Pulmonary lymph node (tissue), 1 donor: ENCODE measurements around a stretch of chr17.

DNA sequence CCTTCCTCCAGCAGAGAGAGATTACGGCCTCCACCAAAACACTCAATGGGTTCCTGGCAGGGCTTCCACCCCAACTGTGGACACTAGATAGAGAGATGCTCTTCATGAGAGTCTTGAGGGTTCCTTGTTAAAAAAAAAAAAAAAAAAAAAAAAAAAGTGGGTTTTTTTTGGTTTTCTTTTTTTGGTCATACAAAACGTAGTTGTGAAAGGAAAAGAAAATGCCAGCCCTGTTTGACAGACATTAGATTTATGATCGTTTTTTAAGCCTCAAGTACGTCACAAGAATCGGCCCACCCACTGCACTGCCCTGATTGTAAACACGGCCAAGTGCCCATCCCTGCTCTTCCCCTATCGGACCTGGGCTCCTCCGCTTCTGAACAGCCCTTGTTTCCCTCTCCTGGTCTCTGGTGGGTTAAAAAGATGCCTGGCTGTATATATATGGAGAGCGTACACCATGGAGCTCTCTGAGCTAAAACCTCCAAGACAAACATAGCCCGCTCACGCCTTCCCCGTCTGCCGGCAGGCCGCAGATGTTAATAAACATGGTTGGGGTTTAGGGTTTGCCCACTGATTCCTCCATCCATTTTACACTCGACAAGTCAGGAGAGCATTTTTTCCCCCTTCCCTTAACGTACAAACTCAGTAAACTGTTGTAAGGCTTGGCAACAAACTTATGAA, 325.7 kb downstream of the SOX9 start:
- PRO-cap, result no peak

DNA sequence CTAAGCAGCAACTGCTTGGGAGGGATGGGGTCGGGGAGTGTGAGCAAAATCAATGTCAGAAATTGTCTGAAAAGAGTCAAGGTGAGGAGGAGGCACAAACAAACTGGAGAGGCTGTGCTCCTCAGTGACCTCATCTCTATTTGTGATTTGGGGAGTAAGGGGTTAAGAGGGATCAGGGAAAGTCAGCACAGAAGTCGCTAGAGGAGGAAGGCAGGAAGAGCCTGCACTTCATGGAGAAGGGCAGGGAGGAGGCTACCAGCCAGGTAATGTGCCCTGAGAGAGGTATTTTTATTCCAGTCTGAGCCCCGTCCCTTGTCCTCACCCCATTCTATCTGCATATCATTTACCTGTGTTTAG, 332.2 kb downstream of the SOX9 start:
- PRO-cap, result no peak

DNA sequence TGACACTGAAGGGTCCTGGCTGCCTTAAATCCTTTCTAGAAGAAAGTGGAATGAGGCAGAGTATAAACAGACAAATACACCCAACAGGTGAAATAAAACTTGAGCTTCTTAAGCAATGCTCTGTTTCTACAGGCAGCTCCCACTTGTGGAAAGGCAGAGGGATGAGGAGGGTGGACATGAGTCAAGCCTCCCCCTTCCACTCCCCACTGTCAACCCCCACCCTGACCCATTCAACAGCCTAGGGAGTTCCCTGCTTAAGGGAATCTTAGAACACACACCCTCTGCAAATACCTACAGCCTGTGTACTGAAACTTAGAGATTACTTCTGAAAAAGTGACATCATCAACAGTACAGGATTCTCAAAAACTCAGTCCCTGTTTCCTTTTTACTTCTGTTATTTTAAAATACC, 345.3 kb downstream of the SOX9 start:
- PRO-cap, result no peak

DNA sequence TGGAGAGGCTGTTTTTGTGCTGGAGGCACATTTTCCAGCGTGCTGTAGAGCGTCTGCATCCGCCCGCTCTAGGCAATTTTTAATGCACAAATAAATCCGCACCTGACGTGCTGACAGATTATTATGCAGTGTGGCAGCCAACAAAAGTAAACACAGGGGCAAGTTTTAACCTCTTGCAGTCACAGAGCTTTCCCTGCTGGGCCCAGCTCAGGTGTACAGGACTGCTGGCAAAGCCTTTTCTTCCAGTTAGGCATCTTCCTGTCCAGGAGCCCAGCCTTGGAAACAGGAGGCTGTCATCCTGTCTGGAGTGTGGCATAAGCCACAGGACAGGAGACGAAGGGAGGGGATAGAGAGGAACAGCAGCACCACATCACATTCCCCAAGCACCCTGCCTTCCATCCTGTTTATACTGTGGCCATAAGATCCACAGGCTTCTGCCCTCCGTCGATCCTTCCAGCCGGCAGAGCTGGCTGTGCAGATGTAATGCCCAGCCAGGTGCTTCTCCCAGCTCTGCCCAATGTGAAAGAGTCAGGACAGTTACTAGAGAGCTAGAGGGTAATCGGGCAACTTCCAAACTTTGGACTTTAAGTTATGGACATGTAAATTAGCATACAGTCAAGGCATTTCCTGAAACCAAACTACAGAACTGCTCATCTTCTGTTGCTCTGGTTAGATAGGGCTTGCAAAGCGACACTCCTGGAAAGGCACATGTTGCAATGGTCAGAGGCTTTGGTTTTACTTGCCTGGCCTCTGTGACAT, 368.4 kb downstream of the SOX9 start:
- PRO-cap, result no peak

GRCh38 chr17:72528207-72528863, 407.5 kb downstream of the SOX9 start:
- PRO-cap, result no peak

DNA sequence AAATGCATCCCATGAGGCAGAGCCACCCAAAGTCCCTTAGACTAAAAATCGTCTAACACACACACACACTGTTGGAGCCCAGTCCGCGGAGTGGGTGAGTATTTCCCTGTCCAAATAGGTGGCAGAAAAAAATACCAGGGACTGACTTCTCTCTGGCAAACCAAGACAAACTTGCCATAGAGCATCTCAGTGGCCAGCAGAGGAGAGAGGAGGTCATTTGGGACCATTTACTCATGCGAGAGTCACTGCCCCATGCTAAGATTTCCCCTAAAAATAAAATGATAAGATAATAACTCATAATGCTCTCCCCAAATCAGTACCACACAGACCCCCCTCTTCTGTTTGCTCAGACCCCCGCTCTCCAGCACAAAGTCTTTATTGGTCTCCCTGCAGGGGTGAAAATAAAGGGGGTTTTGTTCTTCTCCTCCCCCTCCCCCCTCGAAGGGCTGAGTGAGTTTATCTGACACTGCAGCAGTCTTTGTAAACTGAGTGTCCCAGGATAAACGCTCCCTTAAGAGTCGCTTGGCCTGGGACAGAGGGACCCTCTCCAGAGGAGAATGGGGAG, 455.2 kb downstream of the SOX9 start:
- PRO-cap, result no peak

- PRO-cap, result no peak
Measured at GRCh38 chr17:72591178-72592020, 470.6 kb downstream of the SOX9 start.

- PRO-cap, result no peak
Measured at GRCh38 chr17:72632059-72632916, 460.2 kb downstream of the SLC39A11 start.

- PRO-cap, result no peak
Measured at GRCh38 chr17:72683945-72684601, 408.4 kb downstream of the SLC39A11 start.

GRCh38 chr17:72772037-72772713, 320.3 kb downstream of the SLC39A11 start:
- PRO-cap, result no peak

GRCh38 chr17:72794807-72795065, 297.8 kb downstream of the SLC39A11 start:
- PRO-cap, result no peak

GRCh38 chr17:72982645-72983133, 109.8 kb downstream of the SLC39A11 start:
- PRO-cap, result no peak

- PRO-cap, result no peak
Measured at GRCh38 chr17:73165958-73166691, 1.3 kb downstream of the SSTR2 start.

- PRO-cap, result unidirectional peak, plus-strand start at chr17:73191700
Measured at GRCh38 chr17:73191514-73191837, 1.4 kb upstream of the COG1 start.

DNA sequence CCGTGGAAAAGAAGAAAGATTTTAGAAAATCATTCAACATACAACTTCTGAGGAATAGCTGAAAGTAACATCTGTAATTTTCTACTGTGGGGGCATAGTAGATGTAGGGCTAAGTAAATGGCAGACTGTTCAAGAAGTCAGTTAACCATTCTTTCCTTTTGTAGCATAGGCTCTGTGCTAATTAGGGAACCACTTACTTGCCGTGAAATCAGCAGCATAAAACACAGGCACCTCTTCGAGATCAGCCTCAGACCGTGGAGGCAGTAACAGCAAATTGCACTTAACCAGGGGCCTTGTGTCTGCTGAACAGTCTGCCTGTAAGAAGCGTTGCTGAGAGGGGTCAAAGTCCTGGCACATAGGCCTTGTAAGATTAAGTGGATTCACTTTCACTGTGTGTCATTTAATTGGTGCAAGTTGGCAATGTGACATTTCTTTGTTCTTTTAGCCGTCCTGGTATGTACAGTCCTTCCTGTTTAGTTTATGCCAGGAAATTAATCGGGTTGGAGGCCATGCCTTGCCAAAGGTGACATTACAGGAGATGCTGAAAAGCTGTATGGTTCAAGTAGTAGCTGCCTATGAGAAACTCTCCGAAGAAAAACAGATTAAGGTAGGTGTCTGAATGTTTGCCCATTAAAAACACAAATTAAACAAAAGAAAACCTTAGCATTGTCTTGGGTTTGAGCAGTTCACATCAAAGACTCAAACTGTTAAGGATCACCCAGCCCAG, 10.5 kb downstream of the COG1 start:
- PRO-cap, result no peak

GRCh38 chr17:73452021-73452428, 140.2 kb upstream of the CDC42EP4 start:
- PRO-cap, result no peak

GRCh38 chr17:73474350-73474797, 162.6 kb upstream of the CDC42EP4 start:
- PRO-cap, result unidirectional peak, plus-strand start at chr17:73474600

DNA sequence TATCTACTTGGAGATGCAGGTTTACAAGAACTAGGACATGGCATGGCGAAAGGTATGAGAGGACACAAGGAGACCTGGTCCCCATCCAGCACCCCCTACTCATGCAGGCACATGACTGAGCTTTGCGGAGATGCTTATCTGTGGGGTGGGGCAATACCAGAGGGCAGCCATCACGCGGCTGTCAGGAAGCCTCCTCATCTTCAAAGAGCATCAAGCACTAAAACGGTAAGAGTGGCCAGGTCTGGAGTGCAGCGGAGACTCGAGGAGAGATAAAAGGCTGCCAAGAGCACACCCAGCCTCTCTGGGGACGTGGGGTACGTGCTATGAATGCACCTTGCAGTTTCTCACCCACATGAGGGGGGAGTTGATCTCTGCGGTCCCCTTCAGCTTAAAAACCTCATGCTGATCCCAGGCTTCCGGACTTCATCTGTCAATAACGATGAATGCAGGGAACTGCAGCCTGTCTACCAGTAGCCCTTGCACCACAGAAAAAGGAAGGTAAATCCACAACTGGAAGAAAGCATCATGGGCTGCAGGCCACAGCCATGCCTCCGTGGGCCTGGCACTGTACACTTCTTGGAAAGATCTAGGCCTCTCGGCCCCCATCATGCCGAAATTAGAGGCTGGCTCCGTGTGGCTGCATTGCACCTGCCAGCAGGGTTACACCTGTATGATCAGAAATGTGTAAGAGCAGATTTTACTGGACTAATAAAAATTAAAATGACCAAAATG, 52.4 kb downstream of the SDK2 start:
- PRO-cap, result unidirectional peak, plus-strand start at position 228 of the sequence

DNA sequence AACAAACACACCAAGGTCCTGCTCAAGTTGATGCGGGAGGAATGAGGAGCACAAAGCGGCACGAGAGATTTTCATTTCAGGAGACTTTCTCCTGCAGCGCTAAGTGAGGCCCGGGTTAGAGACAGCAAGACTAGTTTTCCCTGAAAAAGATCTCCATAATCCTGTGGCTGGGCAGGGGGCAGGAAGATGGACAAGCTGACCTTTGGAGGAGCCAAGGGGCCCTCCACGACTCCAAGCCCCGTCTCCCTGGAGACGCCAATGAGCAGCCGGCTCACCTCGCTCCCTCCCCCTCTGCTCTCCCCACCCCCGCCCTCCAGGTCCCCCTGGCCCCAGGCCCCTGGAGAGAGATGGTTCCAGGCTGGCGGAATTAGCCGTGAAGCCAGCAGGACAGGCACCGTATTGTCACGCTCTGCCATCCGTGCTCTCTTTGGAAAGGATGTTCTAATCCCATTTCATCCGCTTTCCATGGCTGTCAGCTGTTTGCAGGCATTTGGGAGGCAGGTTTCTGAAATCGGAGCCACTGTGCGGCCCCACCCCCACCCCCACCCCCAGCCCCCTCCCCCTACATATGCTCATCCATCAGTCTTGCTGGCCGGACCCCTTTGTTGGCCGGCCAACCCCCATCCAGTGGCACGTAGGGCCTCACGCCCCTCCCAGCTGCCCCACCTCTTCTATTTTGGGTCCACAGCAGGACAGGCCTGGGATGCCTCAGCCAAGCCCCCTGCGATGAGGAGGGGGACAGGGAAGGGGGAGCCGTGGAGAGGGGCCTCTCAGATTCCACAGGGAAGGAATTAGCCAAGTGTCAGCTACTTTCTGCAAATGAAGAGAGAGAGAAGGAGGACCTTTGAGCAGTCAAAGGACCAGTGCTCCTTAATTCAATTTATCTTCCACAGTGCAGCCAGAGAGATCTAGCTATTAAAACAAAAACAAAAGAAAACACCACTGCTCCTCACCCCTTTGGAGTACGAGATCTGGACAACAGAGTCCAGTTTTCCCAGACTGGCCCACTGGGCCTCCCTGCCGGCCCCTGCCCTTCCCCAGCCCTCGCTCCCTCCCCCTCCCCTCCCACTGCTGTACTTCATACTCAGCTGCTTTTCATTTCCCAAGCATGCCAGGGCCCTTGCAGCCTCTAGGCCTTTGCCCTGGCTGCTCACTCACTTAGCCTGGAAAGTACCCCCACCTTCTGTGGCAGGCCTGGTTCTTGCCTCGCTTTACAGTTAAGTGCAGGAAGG, 30.8 kb downstream of the SDK2 start:
- PRO-cap, result no peak

DNA sequence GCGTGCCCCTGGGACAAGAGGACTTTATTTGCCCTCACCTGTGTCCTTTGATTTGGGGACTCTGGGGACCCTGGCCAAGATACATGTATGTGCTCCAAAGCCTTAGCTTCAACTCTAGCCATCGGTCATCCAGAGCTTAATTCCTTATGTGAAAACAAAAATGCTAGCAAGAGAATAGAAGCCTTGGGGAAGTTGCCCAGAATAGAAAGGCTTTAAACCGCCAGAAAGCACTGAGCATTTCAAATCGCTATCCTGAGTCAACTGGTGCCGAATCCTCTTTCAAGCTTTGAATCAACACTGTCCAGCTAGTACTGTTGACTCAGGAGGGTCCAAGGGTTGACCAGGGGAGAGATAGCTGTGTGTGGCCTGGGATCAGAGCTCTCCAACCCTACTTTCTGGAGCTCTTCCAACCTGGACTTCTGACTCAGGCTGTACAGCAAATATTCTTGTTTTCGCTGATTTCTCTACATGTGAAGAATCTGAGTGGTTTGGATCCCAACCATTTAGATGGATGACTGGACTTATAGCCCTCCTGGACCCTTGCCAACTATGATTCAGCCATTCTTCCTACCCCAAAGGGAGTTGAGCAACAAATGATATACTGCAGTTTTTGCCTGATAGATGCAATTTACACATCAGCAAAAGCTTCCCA, 153.8 kb upstream of the SDK2 start:
- PRO-cap, result no peak